ENCODE measurements around a stretch of chr6.

DNA sequence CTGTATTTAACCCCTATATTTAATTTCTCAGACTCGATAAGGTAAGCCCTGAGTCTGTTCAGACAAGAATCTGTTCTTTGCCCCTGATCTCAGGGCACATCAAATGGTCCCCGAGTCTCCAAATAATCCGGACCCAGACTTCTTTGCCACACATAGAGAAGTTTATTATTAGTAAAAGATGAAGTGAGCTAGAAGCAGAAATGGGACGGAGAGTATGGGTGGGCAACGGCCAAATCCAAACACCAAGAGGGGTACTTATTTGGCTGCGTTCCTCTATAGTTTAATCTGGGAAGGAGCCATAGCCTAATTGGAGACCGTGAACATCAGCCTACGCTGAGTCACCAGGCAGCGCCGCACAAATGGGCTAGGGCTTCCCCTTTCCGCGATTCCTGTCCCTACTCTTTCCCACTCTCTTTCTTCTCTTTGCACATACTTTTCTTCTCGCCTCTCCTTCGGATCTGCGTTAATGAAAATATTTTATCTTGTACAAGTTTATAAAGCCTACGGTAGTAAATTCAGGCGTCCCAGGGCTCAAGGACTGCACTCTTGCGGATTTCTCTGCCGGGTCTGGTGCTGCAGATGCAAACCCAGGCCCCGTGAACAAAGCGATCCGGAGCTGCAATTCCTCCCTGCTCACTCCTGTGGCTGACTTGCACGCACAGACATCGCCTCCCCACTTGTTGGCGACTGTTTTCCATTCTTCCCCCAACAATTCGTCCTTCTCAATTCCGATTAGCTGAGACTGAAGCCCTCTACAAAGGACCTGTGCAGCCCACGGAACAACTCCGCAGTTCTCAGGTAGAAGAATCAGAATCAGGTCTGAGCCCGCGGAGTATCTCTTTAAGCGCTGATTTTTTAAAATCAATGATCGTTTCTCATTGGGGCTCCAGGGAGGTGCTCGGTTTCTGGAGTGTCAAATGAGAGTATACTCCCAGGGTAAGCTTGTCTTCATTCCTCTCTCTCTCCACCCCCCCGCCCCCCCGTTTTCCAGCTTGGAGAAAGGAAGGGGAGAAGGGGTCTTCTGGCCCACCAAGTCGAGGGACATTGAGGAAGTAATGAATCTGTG lies 4.2 kb upstream of the TBX18 start:
- RRBS, result 5% methylated on average over 4 of the region's 37 CpGs

GRCh38 chr6:85283555-85284008 lies 166.3 kb upstream of the NT5E start:
- RRBS, result no CpG with 5 or more reads among the region's 3 CpGs

- RRBS, result no CpG with 5 or more reads among the region's 1 CpG
These were observed 1.6 kb downstream of the NT5E start for GRCh38 chr6:85451625-85451839.

- RRBS, result under 1% methylated on average over 8 of the region's 55 CpGs
These were observed 35.4 kb upstream of the SYNCRIP start for GRCh38 chr6:85677710-85678812.

GRCh38 chr6:86005015-86005214 lies 362.2 kb upstream of the SYNCRIP start:
- RRBS, result no CpG with 5 or more reads among the region's 4 CpGs

DNA sequence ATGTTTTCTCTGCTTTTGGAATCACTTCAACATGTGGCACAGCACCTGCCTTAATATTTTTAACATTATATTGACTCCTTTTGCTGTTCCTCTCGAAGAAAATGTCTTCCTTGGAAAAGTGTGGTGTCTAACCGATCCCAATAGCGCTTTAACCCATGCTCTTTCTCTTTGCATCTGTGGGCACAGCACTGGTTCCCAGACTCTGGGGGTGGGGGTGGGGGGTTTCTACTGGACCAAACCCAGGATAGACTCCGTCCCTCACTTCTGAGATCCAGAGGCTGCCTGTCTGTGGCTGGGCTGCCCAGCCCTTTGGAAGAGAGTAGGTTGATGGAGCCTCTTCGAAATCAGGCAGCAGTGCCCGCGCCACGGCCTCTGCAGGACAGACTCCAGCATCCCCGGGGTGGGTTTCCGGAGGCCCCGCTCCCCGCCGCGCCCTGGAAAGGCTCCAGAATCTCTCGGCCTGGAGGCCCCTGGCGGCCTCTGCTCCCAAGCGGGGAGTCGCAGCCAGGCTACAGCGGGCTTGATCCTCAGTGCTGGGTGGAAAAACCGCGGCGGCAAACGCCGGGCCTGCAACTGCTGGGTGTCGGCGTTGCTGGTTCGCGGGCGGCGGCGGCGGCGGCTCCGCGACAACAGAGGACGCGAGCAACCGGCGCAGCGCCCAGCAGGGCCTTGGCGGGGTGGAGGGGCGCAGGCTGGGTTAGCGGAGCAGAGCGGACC lies 3.8 kb upstream of the ZNF292 start:
- RRBS, result 1% methylated on average over 10 of the region's 44 CpGs

GRCh38 chr6:87408530-87408975 lies 781 bp downstream of the CFAP206 start:
- RRBS, result no CpG with 5 or more reads among the region's 22 CpGs

DNA sequence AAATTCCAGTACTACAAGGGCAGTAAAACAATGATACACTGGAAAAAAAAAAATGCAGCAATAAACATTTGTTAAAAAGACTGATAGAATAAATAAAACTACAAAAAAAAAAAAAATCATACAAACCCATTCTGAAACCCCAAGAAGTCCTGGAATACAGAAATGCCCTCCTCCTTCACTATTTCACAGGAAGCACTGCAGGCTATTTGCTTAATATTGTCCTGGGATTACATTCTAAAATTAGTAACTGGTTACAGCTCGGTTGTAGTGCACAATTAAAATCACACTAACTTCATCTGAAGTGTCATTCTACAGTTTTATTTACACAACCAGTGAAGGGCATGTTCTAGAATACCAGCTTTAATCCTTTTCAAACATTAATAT lies 27.1 kb downstream of the AKIRIN2 start:
- RRBS, result no CpG with 5 or more reads among the region's 1 CpG

GRCh38 chr6:87702591-87703034 lies 580 bp upstream of the AKIRIN2 start:
- RRBS, result no CpG with 5 or more reads among the region's 7 CpGs

GRCh38 chr6:87929756-87930380 lies 117.8 kb upstream of the SPACA1 start:
- RRBS, result no CpG with 5 or more reads among the region's 7 CpGs

GRCh38 chr6:88167142-88167405 lies 927 bp upstream of the CNR1 start:
- RRBS, result 1% methylated on average over 6 of the region's 23 CpGs

- RRBS, result no CpG with 5 or more reads among the region's 3 CpGs
These were observed 325.4 kb upstream of the CNR1 start for GRCh38 chr6:88491515-88491917.

- RRBS, result no CpG with 5 or more reads among the region's 2 CpGs
These were observed 250.3 kb downstream of the RNGTT start for GRCh38 chr6:88712901-88713696.

- RRBS, result 2% methylated on average over 30 of the region's 90 CpGs
These were observed 1.1 kb downstream of the PNRC1 start for GRCh38 chr6:89081277-89082354.

GRCh38 chr6:89083984-89084961 lies 3.7 kb downstream of the PNRC1 start:
- RRBS, result no CpG with 5 or more reads among the region's 4 CpGs

DNA sequence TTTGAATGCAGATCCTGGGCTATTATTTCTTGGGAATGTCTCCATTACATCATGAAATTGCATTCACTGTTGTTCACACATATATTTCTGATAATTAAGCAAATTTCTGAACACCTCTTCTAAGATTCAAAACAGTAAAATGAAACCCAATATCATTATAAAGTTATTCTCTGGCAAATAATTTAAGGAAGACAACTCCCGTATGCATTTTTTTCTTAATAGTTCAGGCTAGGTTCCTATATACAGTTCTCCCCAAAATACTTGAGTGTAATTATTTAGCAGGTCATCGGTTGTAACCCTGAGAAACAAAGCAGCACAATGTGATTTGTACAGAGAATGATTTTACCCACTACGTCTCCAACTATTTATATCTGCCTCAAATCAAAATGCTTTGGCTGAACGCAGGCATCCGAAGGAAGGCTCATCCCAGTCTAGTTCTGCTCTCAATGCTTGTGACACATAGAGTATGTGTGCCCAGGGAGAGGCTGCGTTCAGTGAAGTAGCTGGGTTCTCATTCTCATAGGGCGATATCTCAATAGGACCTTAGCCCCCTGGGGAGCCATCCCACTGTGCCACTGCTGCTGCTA lies 582 bp downstream of the GABRR2 start:
- RRBS, result no CpG with 5 or more reads among the region's 7 CpGs

DNA sequence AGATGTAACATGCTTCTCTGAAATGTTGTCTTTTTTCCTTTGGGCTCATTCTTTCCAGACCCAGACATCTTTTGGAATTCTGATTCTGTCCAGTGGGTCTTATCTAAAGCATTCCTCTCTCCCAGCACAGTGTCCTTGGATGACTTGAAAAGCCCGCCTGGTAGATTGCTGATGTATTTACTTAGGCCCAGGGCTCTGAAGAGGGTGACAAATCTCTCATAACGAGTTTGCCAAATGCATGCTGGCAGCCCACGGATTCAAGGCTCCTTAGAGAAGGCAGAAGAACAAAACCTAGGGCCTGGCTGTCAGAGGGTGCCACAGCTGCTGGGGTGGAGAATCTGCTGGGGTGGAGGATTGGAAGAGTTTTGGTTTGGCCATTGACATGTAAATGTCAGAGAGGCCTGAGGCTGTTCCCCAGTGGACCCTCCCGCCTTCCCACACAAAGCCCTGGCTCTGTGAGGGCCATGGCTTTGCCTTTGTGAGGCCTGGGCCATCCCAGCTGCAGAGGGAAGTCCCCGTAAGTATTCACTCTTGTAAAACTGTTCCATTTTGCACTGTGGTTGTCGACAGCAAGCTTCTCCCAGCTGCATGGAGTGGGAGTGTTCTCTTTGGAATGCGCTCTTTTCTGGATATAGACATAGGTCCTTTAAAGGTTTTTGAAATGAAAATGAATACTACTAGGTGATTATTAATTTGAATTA lies 50.2 kb downstream of the ANKRD6 start:
- RRBS, result no CpG with 5 or more reads among the region's 7 CpGs

DNA sequence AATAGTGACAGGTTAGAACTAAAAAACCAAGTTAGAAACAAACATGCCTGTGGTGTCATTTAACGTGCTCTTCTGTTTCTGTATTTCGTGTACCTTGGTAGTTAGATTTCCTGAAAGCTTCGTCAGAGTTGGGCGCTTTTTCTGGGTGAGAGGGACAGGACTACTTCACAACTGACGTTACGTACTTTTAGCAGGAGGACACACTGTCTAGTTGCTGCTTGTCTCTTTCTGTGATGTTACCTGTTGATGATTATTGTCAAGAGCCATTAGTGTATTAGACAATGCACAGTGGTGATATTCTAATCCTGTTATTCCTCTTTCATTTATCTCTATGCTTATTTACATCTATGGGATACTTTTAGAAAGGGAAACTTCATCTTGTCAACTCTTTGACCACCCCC lies 96.4 kb downstream of the LYRM2 start:
- RRBS, result no CpG with 5 or more reads among the region's 6 CpGs